ENCODE results near the genes INSRR, PEAR1 and CD5L.

DNA sequence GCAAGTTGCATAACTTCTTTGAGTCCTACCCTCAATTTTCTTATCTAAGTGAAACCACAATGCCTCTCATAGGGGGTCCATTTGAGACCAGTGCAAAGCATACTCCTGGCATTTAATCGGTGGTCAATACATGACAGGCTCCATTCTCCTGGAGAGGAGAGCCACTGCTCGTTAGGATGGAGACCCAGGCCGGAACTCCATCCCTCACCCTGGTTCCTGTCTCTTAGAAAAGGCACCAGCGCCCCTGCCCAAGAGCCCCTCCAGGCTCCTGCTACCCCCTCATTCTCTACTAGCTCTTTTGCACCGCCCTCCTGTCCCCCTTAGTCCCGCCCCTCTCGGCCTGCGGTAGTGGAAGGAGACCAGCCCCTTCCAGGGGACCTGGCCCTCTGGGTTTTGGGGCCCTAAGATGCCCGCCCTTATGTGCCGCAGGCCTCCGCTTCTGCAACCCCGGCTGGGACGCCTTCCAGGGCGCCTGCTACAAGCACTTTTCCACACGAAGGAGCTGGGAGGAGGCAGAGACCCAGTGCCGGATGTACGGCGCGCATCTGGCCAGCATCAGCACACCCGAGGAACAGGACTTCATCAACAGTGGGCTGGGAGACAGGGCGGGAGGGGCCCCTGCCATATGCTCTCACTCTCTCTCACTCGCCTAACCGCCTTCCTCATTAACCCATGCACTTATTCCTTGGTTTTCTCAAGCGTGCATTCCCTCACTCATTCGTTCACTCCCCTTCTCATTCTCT lies 14.8 kb downstream of the BCAN start:
- PRO-cap, result no peak

DNA sequence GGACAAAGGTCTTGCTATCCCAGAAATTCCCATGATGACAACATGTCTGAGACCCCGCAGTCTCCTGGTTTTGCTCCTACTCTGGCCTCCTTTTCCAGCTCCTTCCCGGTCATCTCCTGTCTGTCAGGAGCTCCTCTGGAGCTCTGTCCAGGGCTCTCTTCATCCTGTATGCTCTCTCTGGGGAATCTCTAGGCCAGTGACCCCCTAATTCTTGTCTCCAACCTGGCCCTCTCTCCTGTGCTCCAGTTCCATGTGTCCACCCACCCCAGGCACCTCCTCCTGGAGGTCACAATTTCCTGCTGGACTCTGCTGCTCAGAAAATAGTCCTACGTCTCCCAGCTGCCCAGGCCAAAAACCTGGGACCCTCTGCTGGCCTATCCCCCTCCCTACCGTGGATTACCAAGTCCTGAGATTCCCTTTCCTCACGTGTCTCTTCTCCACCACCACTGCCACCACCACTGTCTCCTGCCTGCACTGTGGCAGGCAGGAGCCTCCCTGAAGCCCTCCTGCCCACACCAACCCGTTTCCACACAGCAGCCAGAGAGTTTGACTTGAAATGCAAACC lies 11.7 kb downstream of the NES start:
- PRO-cap, result no peak

- PRO-cap, result no peak
These were observed 3.2 kb upstream of the MRPL24 start for GRCh38 chr1:156743984-156744619.

- PRO-cap, result bidirectional peak, plus-strand start at chr1:156749063, minus-strand start at chr1:156748952
These were observed 2.4 kb downstream of the HDGF start for GRCh38 chr1:156749011-156749624.

DNA sequence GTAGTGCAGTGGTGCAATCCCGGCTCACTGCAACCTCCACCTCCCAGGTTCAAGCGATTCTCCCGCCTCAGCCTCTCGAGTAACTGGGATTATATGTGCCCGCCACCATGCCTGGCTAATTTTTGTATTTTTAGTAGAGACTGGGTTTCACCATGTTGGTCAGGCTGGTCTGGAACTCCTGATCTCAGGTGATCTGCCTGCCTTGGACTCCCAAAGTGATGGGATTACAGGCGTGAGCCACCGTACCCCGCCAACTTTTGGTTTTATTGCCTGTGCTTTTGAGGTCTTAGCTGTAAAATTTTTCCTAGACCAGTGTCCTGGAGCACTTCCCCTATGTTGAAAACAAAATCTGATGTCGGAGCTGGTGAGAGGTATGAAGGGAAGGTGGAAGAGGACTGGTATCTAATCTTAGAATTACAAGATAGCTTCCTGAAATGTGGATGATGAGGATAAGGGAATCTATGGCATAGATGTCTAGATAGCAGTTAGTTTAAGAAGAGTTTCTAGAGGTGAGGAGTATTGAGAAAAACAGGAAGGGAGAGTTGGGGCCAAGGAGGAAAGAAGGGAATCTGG lies 21.8 kb downstream of the PRCC start:
- PRO-cap, result no peak

GRCh38 chr1:156796385-156797557 lies 19.9 kb downstream of the SH2D2A start:
- PRO-cap, result no peak

- PRO-cap, result no peak
These were observed 14.9 kb downstream of the SH2D2A start for GRCh38 chr1:156801592-156802388.

GRCh38 chr1:156805752-156806557 lies 10.7 kb downstream of the SH2D2A start:
- PRO-cap, result no peak

DNA sequence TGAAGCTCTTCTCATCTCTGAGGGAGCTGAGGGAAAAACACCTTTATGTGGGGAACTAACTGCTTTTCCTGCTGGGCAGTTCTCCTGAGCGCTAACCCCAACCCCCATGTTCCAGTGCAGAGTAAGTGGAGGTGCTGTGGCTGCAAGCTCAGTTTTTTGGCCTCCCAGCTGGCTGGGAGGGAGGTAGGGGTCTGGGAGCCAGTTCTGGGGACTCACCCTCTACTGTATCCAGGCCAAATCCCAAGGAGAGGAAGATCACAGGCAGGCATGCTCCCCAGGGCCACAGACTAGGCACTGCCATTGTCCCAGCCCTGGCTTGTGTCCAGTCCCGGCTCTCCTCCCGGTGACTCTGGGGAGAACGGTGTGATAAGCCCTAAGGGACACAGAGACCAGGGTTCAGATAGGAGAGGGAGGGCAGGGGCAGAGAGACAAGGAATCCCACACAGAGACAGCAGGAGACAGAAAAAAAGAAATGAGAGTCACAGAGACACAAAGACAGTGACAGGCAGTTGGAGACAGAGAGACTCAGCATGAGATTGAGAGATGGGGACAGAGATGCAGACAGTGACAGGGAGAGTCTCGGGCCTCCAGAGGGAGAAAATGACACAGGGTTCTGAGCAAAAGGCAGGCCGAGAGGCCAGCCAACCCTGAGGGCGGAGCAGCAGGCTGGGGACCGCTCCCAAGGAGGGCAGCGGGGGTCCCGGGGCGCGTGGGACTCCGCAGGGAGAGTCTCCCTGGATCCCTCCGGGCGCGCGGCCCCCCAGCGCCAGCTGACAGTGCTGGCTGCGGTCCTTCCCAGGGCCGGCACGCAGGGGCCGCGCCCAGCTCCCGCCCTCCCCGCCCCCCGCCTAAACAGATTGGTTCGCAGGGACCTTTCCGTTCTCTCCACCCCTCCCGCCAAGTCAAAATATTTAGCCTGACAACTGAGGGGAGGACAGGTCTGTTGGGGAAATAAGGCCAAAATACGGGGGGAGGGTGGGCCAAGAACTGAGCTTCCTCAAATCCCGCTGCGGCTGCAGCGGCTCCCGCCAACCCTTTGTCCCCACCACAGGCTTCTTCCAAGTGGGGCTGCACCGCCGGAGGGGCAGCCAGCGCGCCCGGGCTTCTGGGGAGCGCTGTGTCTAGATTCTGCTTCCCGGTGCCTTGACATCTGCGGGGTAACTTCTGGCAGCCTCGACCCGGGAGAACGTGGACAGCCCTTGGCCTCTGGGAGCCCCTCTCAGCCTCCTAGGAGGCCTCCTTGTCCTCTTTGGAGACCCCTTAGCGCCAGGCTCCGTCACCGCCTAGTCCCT lies at the start of gene INSRR:
INSRR (minus strand) TSS at position 797 of the 1,292 bp plus-strand sequence.
- PRO-cap, result no peak

GRCh38 chr1:156893322-156894515 lies at the start of gene PEAR1:
Gene PEAR1 (plus strand): TSS chr1:156893718.
- PRO-cap, result bidirectional peak, plus-strand start at chr1:156893720, minus-strand start at chr1:156893549

- PRO-cap, result no peak
These were observed 61.6 kb downstream of the ARHGEF11 start for GRCh38 chr1:156983847-156984523.

GRCh38 chr1:156994993-156995750 lies 50.4 kb downstream of the ARHGEF11 start:
- PRO-cap, result no peak

GRCh38 chr1:157045031-157045241 lies 606 bp downstream of the ARHGEF11 start:
- PRO-cap, result no peak

- PRO-cap, result no peak
These were observed 6.8 kb upstream of the ETV3L start for GRCh38 chr1:157106274-157106947.

GRCh38 chr1:157153857-157154281 lies 15.7 kb upstream of the ETV3 start:
- PRO-cap, result no peak

DNA sequence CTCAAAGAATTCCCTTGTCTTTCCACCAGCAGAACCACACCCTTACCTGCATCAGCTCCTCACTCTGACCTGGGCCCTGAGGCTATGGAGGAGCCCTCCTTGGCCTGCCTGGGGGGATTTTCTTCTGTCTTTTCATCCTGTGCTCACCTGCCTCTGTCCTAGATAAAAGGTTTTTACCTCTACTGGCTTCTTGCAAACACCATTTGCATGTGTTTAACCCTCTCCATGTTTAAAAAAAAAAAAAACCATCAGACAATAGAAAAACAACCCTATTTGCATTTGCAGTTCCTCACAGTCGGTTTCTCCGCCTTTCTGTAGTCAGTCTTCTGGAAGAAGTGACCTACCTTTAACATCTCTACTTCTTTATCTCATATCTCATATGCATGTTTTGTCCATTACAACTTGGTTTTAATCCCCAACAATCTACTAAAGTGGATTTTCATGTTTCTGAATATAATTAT lies 12.0 kb downstream of the FCRL5 start:
- PRO-cap, result no peak

DNA sequence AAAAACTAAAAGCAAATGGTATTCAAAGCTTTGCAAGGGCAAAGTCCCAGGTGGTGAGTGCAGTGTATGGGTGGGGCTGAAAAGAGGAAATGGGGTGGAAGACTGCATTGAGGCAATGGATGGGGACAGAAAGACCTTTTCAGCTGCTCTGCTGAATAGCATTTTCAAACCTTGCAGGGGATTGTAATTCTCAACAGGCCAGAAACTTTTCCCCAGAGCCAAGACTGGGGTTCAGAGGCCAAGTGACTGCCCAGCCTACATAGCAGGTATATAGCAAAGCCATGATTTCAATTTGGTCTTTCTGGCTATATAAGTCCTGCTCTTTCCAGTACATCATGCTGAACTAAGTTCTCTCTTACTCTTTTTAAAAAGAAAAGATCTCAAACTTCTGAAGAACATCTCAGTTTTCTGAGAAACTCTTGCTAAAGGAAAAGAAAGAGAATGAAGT lies 2.8 kb downstream of the FCRL2 start:
- PRO-cap, result no peak

DNA sequence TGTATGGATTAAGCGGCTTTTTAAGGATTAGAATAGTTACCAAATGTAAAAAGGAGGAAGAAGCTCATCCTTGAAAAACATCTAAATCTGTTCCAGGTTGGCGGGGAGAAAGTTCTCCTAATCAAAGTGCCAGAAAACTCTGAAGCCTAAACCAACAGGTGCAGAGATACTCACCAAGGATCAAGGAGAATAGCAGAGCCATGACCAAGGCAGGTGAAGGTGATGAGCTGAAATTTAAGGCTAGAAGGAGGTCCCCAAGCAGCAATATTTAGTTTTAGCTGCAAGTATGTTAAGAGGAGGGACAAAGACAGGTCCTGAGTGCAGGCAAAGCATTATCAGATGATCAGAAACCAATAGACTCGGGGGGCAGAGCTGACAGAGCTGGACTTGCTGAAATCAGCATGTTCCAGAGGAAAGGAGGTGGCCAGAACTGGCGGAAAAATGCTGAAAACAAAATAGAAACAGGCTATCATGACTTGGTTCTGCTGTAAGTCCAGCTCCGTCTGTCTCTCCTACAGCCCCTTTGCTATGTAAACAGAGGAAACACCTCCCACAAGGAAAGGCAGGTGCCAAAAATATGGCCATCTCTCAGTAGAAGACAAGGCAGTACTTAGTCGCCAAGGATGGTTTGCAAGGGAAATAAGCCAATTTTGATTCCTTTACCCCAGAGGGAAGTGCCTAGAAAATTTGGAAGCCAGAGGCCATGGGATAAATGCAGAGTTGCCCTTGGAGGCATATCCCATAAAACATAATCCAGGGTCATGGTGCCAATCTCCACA lies at the start of gene CD5L:
CD5L (minus strand) TSS at position 309 of the 779 bp plus-strand sequence.
- PRO-cap, result no peak

DNA sequence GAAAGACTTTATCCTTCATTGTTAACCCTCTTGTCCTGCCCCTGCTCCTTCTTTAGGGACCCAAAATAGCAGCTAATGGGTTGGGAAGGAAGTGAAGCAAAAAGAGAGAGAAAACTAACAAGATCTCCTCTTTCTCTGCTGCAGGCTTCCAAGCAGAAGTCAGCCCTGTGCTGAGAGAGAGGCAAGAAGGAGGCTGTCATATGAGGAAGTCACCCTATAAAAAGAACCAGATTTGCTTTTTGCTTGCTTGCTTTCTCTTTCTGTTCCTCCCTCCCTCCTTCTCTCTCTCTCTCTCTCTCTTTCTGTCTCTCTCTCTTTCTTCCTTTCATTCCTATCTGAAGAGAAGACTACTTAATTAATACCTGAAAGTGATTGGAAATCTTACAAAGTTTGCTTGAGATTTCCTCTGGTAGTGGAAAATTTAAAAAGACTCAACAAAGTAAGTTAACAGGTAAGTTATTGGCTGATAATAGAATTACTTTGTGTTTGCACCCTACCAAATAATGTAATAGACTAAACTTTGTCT lies 7.9 kb upstream of the CD5L start:
- PRO-cap, result no peak

DNA sequence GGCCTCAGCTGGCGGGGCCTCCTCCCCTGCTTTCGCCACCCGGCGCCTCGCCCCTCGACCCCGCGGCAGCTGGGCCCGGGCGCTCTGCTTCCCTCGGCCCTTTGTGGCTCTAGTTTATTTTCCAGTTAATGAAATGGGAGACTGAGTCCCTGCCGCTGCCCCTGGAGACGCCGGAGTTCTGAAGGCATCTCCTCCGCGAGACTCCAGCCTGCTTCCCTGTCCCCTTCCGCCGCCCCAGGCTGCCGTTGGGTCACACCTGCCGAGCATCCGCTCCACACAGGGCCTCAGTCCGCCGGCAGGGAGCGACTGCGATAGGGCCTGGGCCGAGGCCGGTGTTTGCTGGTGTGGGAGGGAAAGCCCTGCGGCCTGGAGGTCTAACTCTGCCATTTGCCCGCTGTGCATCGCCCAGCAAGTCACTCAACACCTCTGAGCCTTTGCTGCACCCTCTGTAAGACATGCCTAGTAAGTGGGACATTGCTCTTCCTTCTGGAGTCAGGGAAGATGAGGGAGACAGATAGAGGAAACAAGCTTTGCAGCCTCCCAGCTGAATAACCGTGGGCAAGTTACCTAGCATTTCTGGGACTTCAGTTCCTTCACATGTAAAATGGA lies 14.4 kb upstream of the KIRREL1 start:
- PRO-cap, result no peak